ENCODE measurements around the genes SLC39A6 and MOCOS.

DNA sequence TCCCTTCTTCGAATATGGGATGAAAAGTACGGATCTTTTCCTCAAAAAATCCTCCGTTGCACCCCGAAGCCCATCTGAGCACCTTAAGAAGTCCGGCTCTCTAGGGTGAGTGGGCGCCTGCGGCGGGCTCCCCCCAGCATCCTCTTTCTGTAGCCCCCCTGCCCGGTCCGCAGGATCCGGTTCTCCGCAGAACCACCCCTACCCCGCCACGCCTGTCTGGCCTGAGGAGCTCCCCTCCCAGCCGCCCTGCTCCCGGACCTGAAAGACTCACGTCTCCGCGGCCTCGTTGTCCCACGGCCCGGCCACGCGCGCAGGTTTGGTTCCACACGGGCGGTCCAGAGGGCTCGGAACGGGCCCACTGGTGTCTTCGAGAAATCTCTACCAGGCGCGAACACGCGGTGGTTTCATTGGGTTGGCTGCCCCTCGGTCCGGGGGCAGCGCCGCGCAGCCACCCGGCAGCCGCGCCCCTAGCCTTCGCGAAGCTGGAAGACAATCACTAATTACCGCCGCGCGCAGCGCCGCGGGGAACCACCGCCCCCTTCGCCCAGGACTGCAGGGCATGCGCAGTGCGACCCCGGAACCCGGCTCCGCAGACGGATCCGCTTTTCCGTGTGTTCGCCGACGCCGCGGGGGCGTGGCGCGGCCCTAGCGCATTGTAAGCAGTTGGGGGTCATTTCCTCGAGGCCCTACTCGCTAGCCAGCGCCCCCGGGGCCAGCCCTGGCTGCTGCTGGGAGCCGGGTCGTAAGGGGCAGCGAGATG, at the start of gene SLC39A6:
TSS of gene SLC39A6 (minus strand) at position 498 of the 760 bp plus-strand sequence.
- PRO-cap, 7 experiments: peak in 7 of 7 experiments; most common plus-strand start position 674 of the sequence (in 5); most common minus-strand start position 495 of the sequence (in 4)

DNA sequence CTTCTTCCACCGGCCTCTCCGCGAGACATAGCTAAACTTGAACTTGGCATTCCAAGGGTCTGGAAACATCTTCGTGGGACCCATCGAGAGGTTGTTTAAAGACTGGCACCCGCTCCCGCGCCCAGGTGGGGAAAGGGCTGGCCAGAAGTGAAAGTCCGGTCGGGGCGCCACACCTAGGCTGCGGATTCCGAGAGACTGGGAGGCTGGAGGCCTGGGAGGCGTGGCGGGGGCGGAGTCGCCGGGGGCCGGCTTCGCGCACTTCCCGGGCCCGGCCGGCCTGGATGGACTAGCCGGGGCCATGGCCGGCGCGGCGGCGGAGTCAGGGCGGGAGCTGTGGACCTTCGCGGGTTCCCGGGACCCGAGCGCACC, at the start of gene MOCOS:
TSS of gene MOCOS (plus strand) at position 256 of the 369 bp plus-strand sequence.
- PRO-cap, 7 experiments: no peak in any of the 7 experiments

- PRO-cap, 7 experiments: no peak in any of the 7 experiments
These were observed 8.1 kb downstream of the MOCOS start for GRCh38 chr18:36195123-36195990.

GRCh38 chr18:36309249-36309868, 11.8 kb downstream of the FHOD3 start:
- PRO-cap, 7 experiments: no peak in any of the 7 experiments

- PRO-cap, 7 experiments: no peak in any of the 7 experiments
These were observed 84.7 kb downstream of the FHOD3 start for GRCh38 chr18:36382210-36382539.

GRCh38 chr18:36392746-36393462, 95.4 kb downstream of the FHOD3 start:
- PRO-cap, 7 experiments: no peak in any of the 7 experiments

DNA sequence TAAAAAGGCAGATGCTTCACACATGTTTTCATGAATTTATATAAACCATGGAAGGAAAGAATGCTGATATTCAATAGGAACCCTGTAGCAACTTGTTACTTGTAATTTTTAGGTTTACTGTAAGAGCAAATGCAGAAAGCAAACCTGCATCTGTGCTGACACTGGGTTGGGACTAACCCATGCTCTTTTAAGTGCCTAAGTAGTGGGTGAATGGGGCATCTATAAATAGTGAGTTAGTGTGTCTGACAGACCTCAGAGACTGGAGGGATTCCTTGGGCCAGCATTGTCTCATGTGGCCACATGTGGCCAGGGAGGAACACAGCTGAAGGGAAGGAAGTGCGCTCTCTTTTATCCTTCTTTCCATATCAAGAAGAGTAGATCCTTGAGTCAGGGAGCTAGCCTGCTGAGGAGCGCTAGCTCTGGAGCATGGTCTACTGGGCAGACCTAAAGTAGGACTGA, 122.0 kb downstream of the FHOD3 start:
- PRO-cap, 7 experiments: no peak in any of the 7 experiments

DNA sequence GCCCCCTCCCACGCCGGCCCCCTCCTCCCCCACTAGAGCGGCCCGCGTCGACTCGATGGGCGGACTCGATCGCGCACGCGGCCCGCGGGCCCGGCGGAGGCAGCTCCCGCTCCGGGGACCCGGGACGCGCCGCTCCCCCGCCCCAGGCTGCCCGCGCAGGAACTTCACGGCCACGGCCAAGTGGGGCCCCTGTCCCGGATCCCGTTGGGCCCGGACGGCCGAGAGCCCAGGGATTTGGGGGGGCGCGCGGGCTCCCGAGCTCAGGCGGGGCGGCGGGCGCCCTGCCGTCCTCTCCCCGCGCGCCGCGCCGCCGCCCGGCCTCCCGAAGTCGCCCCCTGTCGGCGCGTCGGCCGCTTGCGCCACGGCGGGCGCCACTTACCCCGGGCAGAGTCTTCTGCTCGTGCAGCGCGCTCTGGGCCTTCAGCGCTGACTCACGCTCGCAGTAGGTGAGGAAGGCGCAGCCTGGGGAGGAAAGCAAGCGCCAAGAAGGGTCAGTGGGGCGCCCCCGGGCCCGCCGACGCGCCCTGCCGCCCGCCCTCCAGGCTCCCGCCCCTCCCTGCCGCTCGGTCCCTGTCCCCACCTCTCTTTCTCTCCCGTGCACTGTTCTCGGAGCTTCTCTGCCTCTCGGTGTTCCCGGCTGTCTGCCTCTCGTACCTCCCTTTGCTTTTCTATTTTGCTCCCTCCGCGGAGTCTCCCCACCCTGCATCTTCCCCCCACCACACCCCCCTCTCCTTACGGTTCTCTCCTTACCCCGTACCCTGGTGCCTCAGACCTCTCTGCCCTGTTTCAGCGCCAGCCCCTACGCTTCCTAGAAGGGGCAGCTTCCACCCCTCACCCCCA, 80.2 kb downstream of the CELF4 start:
- PRO-cap, 7 experiments: no peak in any of the 7 experiments

DNA sequence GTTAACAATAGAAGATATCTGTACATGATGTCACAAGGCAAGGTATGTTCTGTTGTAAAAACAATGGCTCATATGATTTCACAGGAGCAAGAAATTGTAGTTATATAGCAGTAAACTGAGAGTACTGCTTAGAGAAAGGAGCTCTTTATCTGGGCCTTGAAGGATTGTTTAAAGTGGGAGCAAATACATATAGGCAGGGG, 1159.8 kb upstream of the CELF4 start:
- PRO-cap, 7 experiments: no peak in any of the 7 experiments

DNA sequence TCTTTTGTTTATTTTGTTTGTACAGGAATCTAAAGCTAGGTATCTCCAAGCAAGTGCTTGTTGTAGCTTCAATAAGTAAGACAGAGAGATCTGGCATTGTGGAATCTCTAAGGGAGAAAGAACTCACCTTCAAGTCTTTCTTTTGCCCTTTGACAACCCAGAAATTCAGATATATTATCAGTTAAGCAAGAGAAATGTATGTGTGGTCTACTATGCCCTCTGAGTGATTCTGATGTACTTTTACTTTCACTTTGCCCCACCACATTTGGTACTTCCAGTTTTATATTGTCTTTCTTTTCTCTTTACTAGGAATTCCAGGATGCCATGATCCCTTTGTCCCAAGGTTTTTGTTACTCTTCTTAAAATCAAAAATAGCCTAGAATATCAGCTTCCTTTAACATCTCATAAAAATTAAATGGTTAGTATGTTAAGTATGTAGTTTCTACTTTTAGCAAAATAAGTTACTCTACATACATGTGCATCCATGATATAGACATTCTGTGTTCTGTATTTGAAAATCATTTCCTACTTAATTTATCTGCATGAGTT, 259.5 kb upstream of the PIK3C3 start:
- PRO-cap, 7 experiments: no peak in any of the 7 experiments

DNA sequence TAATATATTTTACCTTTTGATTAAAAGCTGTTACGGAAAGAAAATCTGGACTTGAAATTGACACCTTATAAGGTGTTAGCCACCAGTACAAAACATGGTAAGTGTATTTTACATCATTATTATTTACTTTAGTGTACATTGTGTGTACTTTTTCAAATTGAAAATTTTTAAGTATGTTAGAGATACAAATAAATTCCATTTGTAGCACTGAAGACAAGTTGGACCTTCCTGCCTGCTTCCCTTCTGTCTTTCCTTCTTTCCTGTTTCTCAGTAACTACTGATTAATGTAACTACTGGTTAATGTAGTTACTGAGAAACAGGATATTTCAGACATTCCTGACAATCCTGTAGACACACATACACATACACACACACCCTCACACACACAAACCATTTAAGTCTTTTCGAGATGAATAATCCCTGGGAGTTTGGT, 83.7 kb downstream of the PIK3C3 start:
- PRO-cap, 7 experiments: no peak in any of the 7 experiments

DNA sequence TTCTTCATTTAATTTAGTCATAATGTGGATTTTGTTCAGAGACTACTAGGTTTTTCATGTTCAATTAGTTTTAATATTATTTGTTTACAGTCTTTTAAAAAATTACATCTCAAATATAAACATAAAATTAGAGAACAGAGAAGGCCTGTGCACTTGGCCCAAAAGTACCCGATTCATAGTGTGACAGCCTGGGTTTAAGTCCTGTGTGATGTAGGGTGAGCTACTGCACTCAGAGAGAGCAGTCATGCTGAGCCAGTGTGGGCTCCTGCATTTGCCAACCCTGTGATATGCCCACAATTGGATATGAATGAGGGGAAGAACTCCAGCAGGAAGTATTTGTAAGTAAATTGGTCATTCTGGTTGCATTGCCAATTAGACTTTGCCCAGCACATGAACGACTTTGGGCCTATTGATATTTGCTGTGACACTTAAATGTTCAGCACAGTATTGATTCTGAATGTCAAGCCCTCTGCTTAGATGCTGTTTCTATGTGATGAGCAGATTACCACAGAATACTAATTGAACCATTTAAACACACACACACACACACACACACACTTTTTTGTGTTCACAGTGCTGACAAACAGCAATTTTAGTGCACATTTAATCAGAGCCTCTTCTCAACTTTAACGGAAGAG, 570.8 kb downstream of the PIK3C3 start:
- PRO-cap, 7 experiments: no peak in any of the 7 experiments

GRCh38 chr18:43419567-43419929, 142.3 kb upstream of the SYT4 start:
- PRO-cap, 7 experiments: no peak in any of the 7 experiments

DNA sequence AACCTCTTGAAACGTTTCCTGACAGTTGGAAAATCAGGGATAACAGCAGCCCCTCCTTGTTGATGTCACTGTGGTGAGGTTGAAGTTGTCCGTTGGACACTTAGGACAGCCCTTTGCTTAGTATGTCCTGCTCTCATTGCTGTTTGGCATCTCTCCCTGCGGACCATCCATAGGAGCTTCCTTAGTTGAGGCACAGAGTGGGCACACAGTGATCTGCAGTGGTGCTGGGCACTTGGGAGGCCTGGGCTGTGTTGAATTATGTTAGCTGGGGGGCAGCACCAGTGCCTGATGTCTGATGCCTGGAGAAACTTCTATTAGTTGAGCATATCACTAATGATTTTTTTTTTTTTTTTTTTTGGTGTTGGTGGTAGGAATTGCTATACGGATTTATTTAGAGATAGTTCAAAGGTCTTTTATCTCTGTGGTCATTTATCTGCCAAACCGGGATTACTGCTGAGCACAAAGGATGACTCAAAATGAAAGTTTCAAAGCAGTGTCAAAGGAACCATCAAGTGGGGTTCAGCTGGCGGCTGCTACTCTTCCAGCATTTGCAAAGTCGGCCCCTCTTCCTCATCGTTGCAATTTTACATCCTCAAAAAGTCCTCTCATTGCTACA, 28.9 kb downstream of the SETBP1 start:
- PRO-cap, 7 experiments: no peak in any of the 7 experiments

DNA sequence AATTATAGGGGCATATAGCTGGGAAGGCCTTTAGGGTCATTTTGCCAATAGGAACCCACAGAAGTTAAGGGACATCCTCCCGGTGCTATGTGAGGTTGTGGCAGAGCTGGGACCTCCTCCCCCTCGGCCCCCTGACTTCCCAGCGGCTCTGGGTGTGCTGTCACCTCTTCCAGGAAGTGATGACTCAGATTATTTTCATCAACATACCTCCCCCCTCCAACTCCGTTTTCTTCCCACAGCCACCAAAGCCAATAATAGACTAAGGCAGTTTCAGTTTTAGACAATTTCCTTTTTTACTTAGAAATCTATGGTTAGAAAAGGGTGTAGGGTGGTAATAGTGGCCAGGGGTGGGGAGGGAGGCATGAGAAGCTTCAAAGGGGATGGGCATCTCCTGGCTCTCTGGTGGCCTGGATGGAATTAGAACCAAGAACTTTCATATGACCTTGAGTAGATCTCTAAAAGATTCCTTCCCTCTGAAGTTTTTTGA, 45.0 kb downstream of the SETBP1 start:
- PRO-cap, 7 experiments: no peak in any of the 7 experiments

DNA sequence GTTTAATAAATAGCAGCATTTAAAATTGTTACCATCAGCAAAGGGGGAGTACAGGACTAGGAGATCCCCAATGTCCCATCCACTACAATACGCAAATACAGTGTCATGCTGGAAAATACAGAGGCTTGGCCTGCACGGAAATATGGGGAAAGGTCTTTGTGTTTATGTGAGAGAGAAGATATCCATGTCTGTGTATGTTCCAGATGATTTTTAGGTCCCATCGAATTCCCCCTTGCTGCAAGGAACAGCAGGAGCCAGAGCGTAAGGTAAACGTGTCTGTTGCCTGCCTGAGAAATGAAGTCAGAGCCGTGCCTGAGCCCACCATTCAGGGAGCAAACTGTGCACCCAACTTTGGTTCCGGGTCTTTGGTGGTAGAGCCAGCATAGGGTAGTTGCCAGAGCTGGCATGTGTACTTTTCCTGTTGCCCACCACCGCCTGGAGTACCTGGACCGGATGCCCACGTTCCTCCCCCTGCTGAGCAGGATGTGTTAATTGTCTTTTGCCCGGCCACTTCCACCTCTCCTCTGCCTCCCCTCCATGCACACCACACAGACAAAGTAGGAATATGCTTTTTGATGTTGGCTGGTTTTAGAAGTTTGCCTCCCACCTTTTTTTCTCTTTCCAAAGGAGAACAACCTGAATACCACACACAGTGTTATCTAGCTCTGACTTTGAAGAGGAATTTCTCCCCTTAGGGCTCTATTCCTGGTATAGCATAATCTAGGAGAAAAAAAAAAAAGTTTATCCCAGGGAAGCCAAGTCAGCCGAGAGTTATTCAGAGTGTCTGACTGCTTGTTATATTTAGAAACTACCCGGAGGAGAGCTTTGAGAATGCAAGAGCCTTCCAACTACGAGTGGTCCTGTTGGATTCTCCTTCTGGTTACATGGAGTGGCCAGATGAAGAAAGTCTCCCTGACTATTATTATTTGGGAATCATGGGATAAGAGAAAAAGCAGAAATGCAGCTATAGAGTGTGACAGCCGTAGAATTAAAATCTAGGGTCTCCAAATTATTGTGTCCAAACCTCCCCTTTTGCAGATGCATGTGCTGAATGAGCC, 111.8 kb downstream of the SETBP1 start:
- PRO-cap, 7 experiments: no peak in any of the 7 experiments

DNA sequence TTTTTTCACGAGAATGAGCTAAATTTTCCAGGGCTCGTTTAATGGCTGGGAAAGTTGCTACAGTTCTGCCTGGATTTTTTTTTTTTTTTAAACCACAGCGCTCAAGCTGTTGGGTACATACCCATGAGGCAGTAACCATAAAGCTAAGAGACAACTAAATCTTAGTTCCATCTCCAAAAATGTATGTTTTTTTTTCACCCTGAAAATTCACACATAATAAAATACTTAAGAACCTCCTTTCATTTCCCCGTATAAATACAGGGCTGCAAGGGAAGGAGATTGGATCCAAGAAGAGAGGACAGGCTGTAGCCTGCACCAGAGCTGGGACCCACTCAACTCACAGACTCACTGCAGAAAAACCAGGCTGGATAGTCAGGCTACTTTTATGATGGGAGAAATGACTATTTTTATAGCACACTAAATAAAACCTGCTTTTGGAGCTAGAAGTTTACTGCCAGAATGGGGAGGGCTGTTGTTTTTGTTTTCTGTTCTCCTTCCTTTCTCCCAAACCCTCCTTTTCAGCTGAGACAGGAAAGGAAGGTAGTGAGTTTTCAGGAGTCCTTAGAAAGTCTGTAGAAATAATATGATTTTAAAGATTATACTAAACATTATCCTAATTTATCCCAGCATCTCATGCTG, 244.5 kb downstream of the SETBP1 start:
- PRO-cap, 7 experiments: no peak in any of the 7 experiments

- PRO-cap, 7 experiments: no peak in any of the 7 experiments
These were observed 294.5 kb upstream of the SLC14A2 start for GRCh38 chr18:45320767-45321173.

- PRO-cap, 7 experiments: peak in 6 of 7 experiments; most common plus-strand start chr18:45775360 (in 3)
These were observed 50.2 kb upstream of the SIGLEC15 start for GRCh38 chr18:45775132-45775843.

DNA sequence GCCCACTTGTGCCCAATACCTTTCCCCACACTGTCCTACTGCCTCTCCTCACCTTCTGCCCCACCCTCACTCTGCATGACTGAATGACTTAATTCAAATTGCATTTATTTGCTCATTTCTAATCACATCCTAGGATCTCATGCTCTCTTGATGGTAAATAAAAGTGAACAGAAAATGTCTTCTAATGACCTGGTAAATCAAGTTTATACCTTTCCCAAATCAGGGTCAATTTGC, 22.9 kb upstream of the SIGLEC15 start:
- PRO-cap, 7 experiments: no peak in any of the 7 experiments